ENCODE data around the gene ZMIZ1.

GRCh38 chr10:76324315-76324712 lies 892.9 kb downstream of the LRMDA start:
- RAMPAGE, long total RNA = no peak
- RRBS = no CpG with 5 or more reads among the region's 7 CpGs

DNA sequence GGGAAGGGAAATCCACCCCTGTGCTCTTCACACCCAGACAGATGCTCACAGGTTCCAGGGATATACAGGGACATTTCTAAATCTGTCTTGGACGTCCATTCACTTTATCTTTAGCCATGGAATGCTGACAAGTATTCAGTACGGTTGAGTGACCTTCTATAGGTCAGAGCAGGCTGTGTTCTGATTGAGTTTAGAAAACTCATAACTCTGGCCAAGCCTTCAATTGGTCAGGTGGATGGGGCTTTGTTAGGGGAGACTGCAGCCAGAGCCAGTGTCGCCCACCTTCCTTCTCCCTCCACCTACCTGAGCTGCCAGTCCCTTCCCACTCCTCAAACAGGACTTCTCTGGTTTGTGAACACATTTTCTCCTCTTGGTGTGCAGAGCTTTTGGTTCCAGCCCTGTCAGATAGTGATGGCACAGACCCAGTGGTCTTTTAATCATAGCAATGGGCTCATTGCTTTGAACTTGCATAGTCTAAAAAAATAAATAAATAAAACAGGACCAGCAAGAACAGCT lies 1005.3 kb downstream of the LRMDA start:
- RAMPAGE, long total RNA = no peak
- RRBS = no CpG with 5 or more reads among the region's 3 CpGs

DNA sequence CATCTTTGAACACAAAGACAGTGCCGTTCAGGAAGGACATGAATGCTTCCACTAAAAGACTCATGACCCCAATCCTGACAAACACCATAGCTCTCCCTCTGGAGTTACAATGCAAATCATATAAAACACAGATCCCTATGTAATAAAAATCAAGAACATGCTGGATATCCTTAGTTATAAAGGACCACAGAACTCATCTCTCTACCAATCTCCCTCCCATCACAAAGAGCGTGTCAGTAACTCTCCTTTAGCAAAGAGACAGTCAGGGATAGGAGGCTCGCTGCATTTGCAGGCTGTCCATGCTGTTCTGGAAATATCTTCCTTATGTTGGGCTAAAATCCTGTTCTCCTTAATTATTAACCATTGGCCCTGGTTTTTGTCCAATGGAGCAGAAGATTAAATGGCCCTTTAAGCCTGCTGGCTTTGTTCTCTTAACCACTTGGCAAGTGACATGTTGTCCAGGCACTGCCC lies 700.7 kb downstream of the KCNMA1 start:
- RAMPAGE, long total RNA = no peak
- RRBS = no CpG with 5 or more reads among the region's 3 CpGs

DNA sequence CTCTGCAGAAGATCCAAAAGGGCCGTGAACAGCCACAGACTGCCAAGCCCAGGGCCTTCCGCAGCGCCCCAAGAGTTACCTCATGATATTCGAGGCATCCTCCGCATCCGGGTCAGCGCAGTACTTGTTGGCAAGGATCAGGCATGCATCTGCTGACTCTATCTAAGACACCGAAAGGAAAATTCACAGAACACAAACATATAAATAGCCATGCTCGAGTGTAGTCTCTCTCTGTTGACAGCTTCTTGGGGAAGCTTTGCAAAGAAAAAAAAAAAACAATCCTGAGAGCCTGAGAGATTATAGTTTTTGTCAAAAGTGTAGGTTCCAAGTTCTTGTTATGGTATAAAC lies 553.1 kb downstream of the KCNMA1 start:
- RAMPAGE, long total RNA = no peak
- RRBS = no CpG with 5 or more reads among the region's 9 CpGs

- RAMPAGE, long total RNA = no peak
Observed at GRCh38 chr10:77177220-77177796, 460.3 kb downstream of the KCNMA1 start.

DNA sequence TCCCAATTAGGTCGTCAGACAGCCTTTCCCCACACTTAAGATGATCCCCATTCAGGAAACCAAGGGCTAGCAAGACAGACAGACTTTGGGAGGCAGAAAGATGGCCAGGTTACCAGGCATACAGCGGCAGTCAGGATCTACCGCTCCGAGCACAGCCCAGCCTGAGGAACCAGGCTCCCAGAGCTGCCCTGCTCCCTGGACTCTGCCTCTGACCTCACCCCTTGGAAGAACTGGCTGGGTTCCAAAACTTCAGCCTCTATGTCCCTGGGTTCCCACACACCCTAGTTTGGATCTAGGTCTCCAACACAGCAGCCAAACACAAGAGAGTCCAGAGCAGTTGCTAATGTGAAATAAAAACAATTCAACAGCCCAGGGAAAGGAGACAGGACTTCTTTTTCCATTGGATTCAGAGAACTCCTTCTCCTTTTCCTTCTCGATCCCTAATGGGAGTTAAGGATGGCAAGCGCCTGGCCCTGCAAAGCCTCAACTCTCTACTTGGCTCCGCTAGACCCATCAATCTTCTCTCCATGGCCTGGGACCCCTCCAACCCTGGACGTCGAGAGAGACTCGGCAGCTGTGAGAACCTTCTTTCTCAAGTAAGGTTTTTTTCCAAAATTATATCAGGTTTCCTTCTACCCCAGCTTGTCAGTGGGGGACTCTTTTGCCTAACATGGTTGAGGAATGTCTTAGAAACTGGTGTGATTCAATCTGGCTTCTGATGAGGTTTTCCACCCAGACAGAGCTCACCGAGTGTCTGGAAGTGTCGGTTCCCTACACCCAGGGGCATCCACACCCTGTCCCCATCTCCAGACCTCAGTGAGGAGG lies 219.6 kb downstream of the KCNMA1 start:
- RAMPAGE, long total RNA = no peak
- RRBS = no CpG with 5 or more reads among the region's 12 CpGs

DNA sequence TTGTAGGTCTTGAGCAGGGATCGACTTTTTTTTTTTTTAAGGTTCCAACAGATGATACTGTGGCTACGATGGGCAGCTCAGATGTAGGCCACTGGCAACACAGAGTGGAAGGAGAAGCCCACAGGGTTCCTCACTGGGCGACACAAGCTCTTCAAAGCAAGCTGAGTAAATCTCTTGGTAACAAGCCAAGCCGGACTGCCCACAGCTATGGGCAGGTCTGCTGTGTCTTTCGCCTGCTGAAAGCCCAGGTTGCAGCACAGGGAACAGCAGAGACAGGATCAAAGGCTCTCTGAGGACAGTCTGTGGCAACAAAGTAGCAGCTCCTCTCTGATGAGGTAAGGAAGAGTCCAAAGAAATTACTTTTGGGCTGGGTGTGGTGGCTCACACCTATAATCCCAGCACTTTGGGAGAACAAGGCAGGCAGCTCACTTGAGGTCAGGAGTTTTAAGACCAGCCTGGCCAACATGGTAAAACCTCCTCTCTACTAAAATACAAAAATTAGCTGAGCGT lies 83.6 kb downstream of the KCNMA1 start:
- RAMPAGE, long total RNA = no peak
- RRBS = no CpG with 5 or more reads among the region's 6 CpGs

GRCh38 chr10:77562540-77563300 lies 74.9 kb downstream of the KCNMA1 start:
- RAMPAGE, long total RNA = no peak
- RRBS = no CpG with 5 or more reads among the region's 5 CpGs

GRCh38 chr10:77713963-77714539 lies 76.4 kb upstream of the KCNMA1 start:
- RAMPAGE, long total RNA = no peak
- RRBS = no CpG with 5 or more reads among the region's 13 CpGs

GRCh38 chr10:77778725-77779645 lies 141.4 kb upstream of the KCNMA1 start:
- RAMPAGE, long total RNA = no peak
- RRBS = no CpG with 5 or more reads among the region's 10 CpGs

- RAMPAGE, long total RNA = no peak
- RRBS = no CpG with 5 or more reads among the region's 9 CpGs
Observed at GRCh38 chr10:77837481-77838078, 89.0 kb downstream of the DLG5 start.

- RAMPAGE, long total RNA = no peak
- RRBS = no CpG with 5 or more reads among the region's 1 CpG
Observed at GRCh38 chr10:77856370-77856568, 70.3 kb downstream of the DLG5 start.

DNA sequence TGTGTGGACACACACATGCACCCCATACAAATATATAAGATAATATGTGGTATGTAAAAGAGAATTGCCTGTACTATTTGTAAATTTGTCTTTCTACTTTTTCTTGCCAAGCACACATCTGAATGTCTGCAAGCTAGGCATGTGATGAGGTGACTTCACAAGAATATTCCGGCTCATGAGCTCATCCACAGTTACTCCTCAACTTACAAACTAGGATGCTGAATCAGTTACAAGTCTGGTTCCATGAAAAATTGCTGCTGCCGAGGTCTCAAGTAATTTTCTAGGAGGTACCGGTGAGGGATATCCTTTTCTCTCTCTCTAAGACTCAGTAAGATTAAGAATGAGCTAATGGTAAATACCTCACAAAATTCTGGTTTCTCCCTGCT lies 26.4 kb downstream of the POLR3A start:
- RAMPAGE, long total RNA = no peak
- RRBS = 100% methylated on average over 1 of the region's 3 CpGs

DNA sequence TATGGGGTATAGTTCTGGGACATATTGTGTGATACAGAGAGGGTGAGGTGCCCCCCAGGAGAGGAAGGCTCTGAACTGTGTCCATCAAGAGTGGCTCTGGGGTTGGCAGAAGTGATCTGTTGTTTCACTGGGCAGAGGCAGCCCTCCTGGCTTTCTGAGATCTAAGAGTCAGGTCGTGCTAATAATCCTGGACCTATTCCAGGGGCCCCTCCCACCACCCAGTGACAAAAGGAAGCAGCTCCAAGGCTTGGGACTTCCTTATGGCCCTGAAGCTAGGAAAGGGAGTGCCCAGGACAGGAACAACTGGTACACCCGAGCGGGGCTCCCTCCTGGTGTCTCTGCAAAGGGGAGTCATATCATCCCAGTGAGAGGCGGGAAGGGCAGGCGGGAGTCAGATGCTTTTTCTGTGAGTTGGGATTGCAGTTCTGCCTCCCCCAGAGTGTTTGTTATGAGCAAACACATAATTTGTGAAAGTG lies 32.3 kb downstream of the RPS24 start:
- RAMPAGE, long total RNA = no peak
- RRBS = no CpG with 5 or more reads among the region's 5 CpGs

GRCh38 chr10:78458957-78459697 lies 425.5 kb downstream of the RPS24 start:
- RAMPAGE, long total RNA = no peak
- RRBS = no CpG with 5 or more reads among the region's 3 CpGs

DNA sequence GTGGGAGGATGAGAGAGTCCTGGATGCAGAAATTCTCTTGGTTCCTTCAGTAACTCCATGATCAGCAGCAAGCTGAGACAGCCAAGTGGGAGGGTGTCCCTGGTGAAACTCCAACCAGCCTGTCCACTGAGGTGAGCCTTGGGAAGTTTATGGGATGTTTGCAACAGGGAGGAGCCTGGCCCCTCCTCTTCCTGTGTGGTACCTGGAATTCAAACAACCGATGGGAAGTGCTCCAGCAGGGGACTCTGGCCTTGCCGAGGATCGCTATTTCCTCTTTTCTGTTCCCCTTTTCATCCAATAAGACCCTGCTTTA lies 491.1 kb upstream of the ZMIZ1 start:
- RAMPAGE, long total RNA = no peak
- RRBS = no CpG with 5 or more reads among the region's 3 CpGs

GRCh38 chr10:78693999-78694290 lies 374.8 kb upstream of the ZMIZ1 start:
- RAMPAGE, long total RNA = no peak
- RRBS = no CpG with 5 or more reads among the region's 2 CpGs

DNA sequence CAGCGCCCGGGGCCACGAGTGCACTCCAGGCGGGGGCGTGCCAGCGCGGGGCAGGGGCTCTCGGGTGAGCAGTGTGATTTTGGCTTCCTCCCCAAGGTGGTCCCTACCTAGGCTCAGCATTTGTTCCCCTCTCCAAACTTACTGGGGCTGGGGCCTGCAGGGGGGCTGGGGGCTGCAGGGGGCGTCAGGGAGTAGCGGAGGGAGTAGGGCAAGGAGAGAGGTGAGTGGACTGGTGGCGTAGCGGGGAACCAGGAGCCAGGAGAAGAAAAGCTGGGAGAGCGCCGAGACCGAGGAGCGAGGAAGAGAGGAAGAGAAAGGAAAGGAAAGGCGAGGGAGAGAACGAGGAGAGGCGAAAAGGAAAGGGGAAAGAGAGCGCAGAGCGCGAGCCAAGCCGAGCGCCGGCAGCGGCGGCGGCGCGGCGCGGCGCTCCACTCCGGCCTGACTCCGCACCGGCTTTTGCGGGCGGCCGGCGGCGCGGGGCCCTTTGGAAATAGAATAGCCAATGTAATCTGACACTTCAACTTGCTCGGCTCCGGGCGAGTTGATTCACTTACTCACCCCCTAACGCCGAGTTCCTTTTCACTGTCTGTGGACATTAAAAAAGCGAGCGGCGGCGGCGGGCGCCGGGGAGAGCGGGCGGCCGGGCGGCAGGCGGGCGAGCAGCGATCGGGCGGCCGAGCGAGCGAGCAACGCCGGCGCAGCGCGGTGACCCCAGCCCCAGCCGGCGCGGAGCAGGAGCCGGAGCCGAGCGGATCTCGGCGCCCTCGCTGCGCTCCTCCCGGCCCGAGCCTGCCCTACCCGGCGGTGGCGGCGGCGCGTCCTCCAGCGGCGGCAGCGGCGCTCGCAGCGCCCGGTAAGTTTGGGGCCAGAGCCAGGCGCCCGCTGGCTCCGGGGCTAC lies at the start of gene ZMIZ1:
ZMIZ1 (plus strand) TSS at position 549 of the 898 bp plus-strand sequence.
- RAMPAGE, long total RNA = no peak
- RRBS = 2% methylated on average over 63 of the region's 99 CpGs

DNA sequence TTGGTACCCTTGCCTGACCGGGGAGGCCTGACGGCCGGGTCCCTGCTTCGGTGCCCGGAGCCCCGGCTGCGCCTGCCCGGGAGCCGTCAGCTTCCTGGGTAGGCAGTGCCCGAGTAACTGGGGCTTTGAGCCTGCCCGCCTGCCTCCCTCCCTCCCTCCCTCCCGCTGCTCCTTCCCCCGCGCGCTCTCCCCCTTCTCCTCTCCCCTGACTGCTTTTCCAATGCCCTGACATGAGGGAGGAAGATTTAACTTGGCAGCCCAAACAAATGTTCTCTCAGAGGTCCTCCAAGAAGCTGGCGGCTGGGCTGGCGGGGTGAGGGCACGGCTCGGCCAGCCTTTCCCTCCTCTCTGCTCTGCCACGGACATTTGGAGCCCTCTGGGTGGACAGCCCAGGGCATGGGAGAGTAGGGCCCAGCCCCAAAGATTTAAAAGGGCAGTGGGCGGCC lies 2.0 kb downstream of the ZMIZ1 start:
- RAMPAGE, long total RNA = no peak
- RRBS = no CpG with 5 or more reads among the region's 21 CpGs

- RAMPAGE, long total RNA = no peak
- RRBS = 2% methylated on average over 14 of the region's 23 CpGs
Observed at GRCh38 chr10:79071141-79071878, 2.5 kb downstream of the ZMIZ1 start.

All from cardiac muscle cell (in vitro differentiated cells and primary cell).